Omental fat pad (tissue), 4 donors: ENCODE results near the gene JAZF1.

- PRO-cap, result no peak
- RAMPAGE, long total RNA, 4 experiments, result no peak in any of the 4 experiments
Observed at GRCh38 chr7:27897257-27897818, 157.4 kb downstream of the TAX1BP1 start.

DNA sequence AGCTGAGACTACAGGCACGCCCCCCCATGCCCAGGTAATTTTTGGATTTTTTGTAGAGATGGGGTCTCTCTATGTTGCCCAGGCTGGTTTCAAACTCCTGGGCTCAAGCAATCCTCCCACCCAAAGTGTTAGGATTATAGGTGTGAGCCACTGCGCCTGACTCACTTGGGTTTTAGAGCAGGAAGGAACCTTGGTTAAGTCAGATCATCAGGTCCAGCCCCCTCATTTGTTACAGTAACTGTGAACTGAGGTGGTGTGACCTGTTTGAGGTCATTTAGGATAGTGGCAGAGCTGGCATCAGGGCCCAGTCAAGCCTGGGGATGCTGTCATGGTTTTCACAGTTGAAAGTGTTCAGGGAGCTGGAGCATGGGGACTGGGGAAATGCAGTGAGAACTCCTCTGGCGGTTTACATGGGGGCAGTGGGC is 159.6 kb downstream of the TAX1BP1 start:
- PRO-cap, result no peak
- RAMPAGE, long total RNA, 4 experiments, result no peak in any of the 4 experiments

DNA sequence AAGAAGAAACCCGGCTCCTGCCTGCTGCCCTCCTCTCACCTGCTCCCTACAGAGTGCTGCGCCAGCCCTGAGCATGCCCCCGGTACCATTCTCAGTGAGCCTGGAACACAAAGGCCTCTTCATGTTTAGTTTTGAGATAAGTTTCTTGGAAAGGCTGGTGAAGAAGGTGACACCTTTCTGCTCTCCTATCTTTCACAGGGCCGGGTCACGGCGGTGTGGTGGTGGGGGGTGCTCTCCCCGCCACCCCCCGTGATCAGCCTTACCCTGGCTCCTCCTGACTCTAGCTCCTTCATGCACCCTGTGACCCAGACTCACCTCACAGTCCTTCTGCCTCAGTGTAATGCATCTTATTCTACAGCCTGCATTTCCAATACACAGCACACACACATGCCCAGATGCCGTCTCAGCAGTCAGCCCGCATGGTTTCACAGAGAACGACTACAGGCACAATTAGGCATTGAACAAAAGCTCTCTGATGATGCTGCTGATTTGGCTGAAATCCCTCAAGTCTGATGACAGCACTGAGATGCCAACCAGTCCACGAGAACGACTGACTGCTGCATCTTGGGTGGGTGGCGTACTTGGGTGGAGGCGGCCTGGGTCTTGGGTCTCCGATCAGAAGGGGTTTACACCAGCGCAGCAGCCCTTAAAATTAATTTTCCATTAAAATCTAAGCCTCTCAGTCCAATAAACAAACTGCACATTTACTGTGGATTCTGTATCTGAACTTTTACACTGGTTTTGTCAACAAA is 200.3 kb downstream of the TAX1BP1 start:
- PRO-cap, result no peak
- RAMPAGE, long total RNA, 4 experiments, result no peak in any of the 4 experiments

DNA sequence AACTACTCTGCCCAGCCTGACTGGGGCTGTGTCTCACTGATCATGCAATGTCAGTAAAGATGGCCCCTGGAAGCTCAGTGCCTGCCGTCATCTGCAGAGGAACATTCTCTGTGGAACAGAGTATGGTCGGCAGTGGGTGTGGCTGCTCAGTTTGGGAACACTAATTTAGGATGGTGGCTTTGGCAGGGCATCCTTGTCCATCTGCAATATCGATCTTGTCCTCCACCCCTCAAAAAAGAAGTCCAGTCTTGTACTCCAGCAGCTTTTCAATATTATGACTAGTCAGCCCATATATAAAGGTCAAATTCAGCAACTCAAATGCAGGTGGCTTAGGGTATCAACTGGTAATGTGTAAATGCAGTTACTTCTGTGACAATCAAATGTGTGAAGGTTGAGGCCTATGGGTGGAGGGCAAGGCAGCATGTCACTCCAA is 214.3 kb downstream of the TAX1BP1 start:
- PRO-cap, result no peak
- RAMPAGE, long total RNA, 4 experiments, result no peak in any of the 4 experiments

DNA sequence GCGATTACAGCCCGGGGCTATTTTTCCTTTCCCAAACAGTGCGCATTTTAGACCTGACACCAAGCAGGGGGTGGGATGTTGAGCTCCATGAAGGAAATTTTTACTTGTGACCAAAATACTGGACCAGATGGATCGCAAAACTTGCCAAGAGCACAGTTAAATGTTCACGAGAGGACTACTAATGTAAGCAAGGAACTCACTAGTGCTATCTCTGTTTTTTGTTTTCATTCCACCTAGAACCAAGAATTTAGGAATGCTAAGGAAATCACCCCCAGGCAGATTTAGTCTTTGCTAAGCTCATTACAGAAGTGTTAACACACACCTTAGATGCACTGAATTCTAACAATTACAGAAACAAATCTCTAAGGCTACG is 114.8 kb downstream of the JAZF1 start:
- PRO-cap, result no peak
- RAMPAGE, long total RNA, 4 experiments, result no peak in any of the 4 experiments

GRCh38 chr7:28156987-28157714 is 23.4 kb downstream of the JAZF1 start:
- PRO-cap, result no peak
- RAMPAGE, long total RNA, 4 experiments, result no peak in any of the 4 experiments

- PRO-cap, result no peak
- RAMPAGE, long total RNA, 4 experiments, result start-site peak on the minus strand in 2 of 4 experiments, at chr7:28180588-28180614 at its widest, 53 to 112 reads per replicate
Observed at GRCh38 chr7:28180143-28181266, at the start of gene JAZF1. JAZF1 (minus strand) TSS chr7:28180795.

DNA sequence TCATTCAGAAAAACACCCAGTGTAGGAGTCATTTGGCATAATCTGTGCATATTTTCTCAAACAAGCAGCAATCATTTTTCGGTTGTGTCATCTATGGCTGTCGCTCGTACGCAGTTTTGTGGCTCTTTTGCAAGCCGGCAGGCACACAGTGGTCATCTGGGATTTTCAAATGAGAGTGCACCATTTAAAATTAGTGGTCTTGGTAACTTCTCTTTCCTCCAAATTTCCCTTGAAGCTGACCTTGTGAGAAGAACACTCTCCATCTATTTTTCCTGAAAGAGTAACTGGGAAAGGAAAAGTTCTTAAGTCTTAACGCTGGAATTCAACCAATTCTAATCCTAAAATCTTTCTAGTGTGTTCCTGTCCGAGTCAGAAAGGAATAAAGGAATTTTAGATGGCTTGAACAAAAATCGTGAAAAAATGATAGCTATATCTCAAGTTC is 20.0 kb downstream of the CREB5 start:
- PRO-cap, result no peak
- RAMPAGE, long total RNA, 4 experiments, result no peak in any of the 4 experiments

DNA sequence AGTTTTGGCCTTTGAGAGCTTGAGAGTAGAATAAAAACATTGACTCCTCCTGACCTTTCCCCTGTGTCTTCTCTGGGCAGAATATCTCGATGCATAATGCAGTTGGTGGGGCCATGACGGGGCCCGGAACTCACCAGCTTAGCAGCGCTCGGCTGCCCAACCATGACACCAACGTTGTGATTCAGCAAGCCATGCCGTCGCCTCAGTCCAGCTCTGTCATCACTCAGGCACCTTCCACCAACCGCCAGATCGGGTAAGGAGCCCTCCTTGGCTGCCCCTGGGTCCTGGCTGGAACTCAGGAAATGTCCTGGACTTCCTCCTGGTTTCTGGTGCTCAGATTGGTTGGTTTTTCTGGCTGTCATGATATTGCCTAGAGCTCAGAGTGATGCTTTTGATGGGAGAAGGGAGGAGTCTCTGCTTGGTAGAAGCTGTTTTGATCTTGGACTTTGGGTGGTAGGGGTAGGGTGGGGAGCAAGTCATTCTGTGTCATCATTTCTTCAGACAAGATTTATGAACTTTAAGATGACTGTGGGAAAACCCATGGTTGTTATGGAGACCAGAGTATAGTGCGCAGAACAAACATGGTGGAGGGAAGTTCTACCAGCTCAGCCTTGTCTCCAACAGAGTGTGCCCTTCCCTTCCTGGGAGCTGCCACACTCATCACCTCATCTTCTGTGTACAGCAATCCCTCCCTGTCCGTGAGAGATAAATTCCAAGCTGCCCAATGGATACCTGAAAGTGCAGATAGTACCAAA is 158.1 kb downstream of the CREB5 start:
- PRO-cap, result no peak
- RAMPAGE, long total RNA, 4 experiments, result no peak in any of the 4 experiments

GRCh38 chr7:28685505-28686437 is 272.4 kb downstream of the TRIL start:
- PRO-cap, result no peak
- RAMPAGE, long total RNA, 4 experiments, result start-site peak on the plus strand in 4 of 4 experiments, at chr7:28686103-28686386 at its widest, 16 to 324 reads per replicate

DNA sequence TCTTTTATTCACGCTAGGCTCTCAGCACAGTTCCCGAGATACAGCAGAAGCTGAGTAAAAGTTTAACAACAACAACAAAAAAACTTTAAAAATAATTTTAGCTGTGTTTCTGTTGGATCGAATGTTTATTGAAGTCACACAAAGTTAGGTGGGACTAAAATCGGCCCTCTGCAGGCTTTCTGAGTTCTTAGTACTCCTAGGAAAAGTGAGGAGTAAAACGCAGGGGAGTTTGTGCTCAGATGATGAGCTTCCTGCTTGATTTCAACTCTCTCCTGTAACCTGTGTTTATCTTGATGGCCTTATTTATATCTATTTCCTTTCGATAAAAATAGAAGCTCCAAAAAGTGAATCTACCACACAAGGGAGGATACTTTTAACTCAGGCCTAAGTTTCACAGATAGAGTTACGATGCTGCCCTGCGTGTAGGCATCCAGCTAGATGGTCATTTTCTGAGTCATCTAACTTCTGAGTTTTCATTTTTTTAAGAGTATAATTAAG is 257.6 kb downstream of the TRIL start:
- PRO-cap, result no peak
- RAMPAGE, long total RNA, 4 experiments, result no peak in any of the 4 experiments

- PRO-cap, result no peak
- RAMPAGE, long total RNA, 4 experiments, result no peak in any of the 4 experiments
Observed at GRCh38 chr7:28708116-28708703, 249.9 kb downstream of the TRIL start.

DNA sequence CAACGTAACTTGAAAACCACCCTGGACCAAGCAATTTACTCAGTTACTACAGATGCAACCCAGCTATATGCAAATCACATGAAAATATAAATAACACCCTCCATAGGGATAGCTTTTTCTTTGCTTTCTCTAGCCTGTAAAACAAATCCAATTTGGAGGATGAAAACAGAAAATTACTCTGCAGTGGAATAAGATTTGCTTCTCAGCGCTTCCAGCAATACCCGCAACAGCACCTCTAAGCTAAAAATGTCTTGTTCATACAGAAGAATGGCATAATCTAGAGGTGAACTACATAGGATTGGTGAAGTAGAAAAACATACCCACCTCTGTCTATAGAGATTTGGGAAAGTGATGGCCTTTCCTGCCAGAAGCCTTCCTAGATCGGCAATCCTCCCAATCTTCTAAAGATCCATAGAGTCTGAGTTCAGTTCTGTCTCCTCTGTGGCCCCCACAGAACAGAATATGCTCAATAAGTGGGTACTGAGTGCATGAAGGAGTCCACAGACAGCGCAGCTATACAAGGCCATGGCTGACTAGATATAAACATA is 34.5 kb downstream of the CPVL start:
- PRO-cap, result no peak
- RAMPAGE, long total RNA, 4 experiments, result no peak in any of the 4 experiments

DNA sequence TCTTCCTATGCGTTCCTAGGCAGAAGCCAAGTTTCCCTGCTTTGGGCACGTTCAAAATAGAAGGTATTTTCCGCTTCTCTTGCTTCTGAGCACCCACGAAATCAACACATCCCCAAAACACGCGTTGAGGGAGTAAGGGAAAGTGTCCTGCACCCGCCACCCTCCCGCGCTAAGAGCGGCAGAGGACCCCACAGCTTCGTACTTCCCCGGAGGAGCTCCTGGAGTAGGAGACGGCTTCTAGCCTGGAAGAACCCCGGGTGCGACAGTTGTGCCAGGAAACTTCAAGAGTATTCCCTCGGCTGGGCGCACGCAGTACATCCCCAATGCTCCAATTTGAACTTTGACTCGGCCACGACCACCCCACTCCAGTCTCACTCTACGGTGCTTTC is 424 bp downstream of the CPVL start:
- PRO-cap, result no peak
- RAMPAGE, long total RNA, 4 experiments, result no peak in any of the 4 experiments

GRCh38 chr7:29147122-29147665 is 857 bp upstream of the CPVL start:
- PRO-cap, result no peak
- RAMPAGE, long total RNA, 4 experiments, result no peak in any of the 4 experiments

DNA sequence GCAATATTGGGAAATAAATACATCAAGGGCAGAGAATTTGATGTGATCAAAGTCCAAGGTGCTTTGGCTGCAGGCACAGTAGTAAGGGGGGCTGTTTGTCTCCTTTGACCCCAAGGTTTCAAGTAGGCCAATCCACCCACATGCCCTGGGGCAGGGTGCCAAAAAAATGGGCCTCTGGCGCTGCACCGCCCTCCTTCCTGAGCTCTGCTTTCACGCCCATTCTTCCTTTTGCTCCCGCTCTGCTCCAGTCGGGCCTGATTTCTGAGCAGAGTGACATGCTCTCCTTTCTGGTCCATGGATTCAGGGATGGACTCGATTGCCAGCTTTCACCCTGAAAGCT is 34.1 kb downstream of the CHN2 start:
- PRO-cap, result no peak
- RAMPAGE, long total RNA, 4 experiments, result no peak in any of the 4 experiments

- PRO-cap, result no peak
- RAMPAGE, long total RNA, 4 experiments, result no peak in any of the 4 experiments
Observed at GRCh38 chr7:29270855-29271712, 76.5 kb downstream of the CHN2 start.

DNA sequence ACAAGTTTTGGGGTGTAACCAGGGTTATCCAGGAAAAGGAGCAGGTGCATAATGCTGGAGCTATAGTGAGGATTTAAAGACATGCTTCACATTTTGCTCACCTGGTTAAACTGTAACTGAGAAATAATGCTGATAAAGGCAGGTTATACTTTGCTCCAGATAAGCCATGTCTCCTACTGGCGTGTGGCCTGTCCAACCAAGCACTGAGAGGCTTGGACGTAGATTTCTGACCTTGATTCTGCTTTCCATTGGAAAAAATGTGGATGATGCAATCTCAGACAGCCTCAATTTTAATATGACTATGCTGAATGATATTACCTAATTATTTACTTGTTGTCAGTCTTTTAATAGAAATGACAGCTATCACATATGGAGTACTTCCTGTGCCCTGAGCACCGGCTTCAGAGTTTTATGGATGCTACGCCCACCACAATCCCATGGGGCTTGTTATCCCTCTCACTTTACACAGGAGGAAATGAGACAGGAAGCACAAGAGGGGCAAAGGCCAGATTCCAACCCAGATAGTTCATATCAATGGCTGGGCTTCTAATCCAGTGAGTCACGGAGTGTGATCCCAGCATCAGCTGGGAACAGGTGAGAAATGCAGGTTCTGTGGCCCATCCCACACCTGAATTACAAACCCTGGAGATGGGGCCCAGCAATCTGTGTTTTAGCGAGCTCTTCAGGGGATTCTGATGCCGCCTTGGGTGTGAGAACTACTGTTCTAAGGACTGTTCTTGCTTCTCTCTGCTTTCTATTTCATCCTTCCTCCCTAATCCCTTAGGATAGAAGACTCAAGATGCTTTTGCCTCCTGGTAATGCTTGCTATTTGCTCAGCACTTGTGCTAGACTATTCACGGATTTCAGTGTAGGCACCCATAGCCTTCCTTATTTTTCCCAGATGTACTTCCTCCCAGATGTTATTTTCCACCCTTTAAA is 181.6 kb downstream of the CHN2 start:
- PRO-cap, result no peak
- RAMPAGE, long total RNA, 4 experiments, result no peak in any of the 4 experiments

GRCh38 chr7:29480840-29481430 is 82.7 kb upstream of the PRR15 start:
- PRO-cap, result no peak
- RAMPAGE, long total RNA, 4 experiments, result no peak in any of the 4 experiments

- PRO-cap, result no peak
- RAMPAGE, long total RNA, 4 experiments, result no peak in any of the 4 experiments
Observed at GRCh38 chr7:29607918-29608291, 44.3 kb downstream of the PRR15 start.